SK-N-DZ (cell line): ENCODE measurements around a stretch of chr19.

RAMPAGE:
- cytosol, long total RNA = no peak
- nucleus, long total RNA = no peak
Measured at GRCh38 chr19:18387059-18387313, 1.0 kb downstream of the GDF15 start.

DNA sequence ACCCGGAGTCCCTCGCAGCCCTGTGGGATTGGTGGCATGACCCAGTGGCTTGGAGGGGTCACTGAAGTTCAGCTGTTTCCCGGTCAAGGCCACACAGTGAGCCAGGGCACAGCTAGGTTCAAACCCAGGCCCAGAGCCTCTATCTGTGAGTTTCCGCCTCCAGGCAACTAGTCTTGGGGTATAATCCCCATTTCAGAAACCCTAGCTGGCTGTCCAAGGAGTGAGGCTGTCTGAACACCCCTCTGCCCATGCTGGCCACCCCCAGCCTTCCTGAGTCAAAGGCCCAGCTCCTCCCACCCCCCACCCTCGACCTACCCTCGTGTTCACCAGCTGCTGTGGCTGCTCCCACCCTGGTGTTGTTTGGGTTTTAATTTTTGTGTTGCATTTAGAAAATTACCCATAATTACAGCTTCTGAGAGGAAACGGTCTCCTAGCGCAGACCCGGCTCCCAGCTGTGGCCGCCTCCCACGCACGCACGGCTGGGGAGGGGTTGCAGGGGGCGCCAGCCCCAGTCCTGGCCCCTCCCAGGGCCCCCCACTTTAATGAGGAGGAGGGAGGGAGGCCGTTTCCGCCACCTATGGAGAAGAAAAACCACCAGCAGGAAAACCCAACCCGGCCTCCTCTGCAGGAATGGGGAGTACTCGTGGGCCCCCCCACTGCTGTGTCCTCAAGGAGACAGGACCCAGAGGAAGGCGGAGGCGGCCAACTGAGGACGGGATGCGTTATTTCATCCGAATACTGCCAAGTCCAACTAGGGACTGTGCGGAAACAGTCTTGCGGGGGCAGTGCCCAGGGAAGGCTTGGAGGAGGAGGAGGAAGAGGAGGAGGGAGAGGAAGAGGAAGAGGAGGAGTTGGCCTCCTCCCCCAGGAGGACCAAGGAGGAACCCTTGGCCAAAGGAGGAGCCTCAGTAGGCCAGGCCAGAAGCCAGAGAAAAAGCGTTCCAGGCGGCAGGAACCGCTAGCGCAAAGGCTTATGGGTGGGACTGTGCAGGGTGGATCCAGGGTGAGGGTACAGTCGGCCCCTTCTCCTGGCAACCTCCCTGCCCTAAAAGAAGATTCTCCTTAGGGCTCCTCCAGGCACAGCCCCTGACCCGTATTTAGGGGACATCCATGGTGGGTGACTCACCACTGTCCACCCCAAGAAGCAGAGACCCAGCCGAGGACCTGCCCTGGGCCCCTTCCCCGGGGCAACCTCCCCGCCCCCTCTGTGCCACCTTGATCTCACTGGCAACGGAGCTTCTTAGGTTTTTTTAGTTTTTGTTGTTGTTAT lies 4.0 kb upstream of the SSBP4 start:
RAMPAGE:
- cytosol, long total RNA = no peak
- nucleus, long total RNA = no peak

DNA sequence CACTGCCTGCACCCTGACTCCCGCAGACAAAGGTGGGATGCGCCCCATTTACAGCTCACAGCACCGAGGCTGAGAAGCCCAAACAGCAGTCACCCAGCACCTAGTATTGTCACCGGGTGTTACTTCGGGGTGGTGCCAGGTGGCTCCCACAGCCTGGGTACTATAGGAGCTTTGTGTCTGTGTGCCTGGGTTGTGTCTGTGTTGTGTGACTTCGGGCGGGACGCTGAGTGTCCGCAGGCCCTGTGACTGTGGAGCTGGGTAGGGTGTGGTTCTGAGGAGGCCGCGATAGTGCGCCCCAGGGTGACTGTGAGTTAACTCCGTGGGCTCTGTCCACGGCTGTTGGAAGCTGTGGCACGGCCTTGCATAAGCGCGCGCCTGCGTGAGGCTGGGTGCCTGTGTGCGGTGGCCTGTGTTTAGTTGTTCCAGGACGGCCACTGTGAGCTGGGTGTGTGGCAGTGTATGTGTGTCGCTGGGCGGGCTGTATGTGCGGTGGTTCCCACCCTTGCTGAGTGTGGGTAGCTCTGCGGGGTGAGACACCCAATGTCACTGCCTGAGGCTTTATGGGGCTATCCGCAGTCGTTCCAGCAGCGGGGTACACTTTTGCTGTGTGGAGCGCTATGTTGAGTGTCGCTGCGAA lies 615 bp upstream of the SSBP4 start:
RAMPAGE:
- cytosol, long total RNA = no peak
- nucleus, long total RNA = no peak

RAMPAGE:
- cytosol, long total RNA = no peak
- nucleus, long total RNA = no peak
Measured at GRCh38 chr19:18433068-18434126, 4.5 kb downstream of the ISYNA1 start.

RAMPAGE:
- cytosol, long total RNA = no peak
- nucleus, long total RNA = no peak
Measured at GRCh38 chr19:18437781-18438017, 234 bp downstream of the ISYNA1 start.

GRCh38 chr19:18450387-18451618 lies 12.9 kb upstream of the ISYNA1 start:
RAMPAGE:
- cytosol, long total RNA = no peak
- nucleus, long total RNA = no peak

RAMPAGE:
- cytosol, long total RNA = no peak
- nucleus, long total RNA = no peak
Measured at GRCh38 chr19:18468195-18469056, 30.5 kb upstream of the ISYNA1 start.

GRCh38 chr19:18486846-18487235 lies 35.0 kb downstream of the ELL start:
RAMPAGE:
- cytosol, long total RNA = no peak
- nucleus, long total RNA = no peak

RAMPAGE:
- cytosol, long total RNA = no peak
- nucleus, long total RNA = no peak
Measured at GRCh38 chr19:18507576-18508433, 14.1 kb downstream of the ELL start.

DNA sequence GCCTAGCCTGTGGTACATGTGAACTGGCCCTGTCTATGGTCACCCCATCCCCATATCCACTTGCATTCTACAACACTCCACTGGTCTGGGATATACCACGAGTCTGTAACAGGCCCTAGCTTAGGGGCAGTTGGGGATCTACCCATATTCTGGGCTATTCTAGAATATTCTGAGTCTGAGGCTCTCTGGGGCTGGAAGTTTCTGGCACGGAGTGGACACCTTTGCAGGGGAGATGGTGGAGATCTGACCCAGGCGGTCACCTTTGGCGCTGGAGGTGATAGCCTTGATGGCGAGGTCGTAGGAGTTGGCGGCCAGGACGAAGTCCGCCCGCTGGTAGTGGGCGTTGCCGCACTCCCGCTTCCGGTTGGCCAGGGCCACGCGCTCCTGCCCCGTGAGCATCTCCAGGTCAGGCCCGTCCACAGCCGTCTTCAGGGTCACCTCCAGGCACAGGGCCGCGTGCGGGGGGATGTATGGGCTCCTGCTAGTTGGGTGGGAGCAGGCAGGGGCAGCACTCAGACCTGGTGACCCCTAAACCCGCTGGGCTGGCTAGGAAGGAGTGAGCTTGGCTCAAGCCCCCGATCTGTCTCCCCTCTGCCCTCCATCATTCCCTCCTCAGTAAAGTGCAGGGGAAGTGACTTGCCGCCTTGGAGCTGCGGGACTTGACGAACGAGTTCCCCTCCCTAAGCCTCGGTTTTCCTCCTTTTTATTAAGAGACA lies 5.3 kb downstream of the FKBP8 start:
RAMPAGE:
- cytosol, long total RNA = no peak
- nucleus, long total RNA = no peak

DNA sequence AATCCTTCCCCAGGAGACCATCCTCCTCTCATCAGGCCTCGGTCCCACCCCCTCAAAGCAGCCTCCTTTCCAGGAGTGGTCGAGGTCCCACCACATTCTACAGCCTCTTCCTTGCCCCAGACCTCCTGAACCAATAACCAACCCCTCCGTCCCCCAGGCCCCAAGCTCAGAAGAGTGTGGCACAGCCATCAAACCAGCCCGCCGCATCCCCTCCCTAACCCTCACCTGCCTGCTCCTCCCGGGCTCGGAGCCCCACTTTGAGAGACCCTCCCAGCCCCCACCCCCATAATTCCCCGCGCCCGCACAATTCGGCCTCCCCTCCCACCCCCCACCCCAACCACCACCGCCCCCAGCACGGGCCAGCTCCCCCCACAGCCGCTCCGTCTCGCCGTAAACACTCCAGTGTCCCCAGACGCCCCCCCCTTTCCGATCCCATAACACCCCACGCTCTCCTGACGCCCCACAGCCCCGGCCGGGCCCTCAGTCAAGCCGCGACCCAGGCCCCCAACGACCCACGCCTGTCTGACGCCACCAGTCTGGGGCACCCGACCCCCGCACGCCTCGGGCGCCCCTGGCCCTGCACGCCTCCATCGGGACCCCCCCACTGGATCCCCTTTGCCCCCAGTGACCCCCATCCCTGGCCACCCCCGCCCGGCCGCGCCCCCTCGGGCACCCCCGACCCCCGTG lies 567 bp downstream of the FKBP8 start:
RAMPAGE:
- cytosol, long total RNA = no peak
- nucleus, long total RNA = no peak

GRCh38 chr19:18558273-18559044 lies 789 bp downstream of the KXD1 start:
RAMPAGE:
- cytosol, long total RNA = no peak
- nucleus, long total RNA = no peak

DNA sequence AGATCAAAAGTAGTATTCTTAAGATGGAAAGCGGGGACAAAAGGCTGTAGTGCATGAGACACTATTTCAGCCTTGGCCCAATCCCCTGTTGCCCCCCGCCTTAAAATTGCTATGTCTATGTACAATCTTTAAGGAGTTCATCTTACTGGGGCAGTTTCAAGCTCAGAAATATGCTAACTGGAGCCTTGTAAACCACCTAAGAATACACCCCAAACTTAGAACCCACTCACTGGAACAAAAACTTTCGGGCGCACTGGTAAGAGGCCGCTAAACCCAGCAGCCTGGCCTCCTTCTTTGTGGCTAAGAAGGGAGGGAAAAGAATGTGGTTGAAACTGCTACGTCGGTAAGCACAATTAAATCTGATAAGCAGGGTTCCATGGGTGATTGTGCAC lies 7.0 kb downstream of the UBA52 start:
RAMPAGE:
- cytosol, long total RNA = no peak
- nucleus, long total RNA = no peak

RAMPAGE:
- cytosol, long total RNA = no peak
- nucleus, long total RNA = no peak
Measured at GRCh38 chr19:18581117-18581479, 7.5 kb upstream of the REX1BD start.

RAMPAGE:
- cytosol, long total RNA = no peak
- nucleus, long total RNA = no peak
Measured at GRCh38 chr19:18593170-18594191, 4.9 kb downstream of the REX1BD start.

DNA sequence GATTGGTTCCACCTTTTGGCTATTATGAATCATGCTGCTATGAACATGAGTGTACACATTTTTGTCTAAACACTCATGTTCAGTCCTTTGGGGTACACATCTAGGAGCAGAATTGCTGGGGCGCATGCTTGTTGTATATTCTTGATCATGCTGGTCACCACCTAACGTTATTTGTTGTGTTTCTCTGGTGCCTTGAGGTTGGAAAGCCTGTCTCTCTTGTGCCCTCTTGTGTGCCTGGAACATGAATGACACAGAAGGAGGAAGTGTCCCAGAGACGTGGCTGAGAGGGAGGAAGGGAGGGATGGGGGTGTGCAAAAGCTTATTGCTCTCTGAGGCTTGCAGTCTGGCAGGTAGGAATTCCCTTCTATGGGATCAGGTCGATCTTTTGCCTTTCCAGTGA lies 7.5 kb downstream of the KLHL26 start:
RAMPAGE:
- cytosol, long total RNA = no peak
- nucleus, long total RNA = no peak

GRCh38 chr19:18645097-18645730 lies 8.4 kb downstream of the KLHL26 start:
RAMPAGE:
- cytosol, long total RNA = no peak
- nucleus, long total RNA = no peak

RAMPAGE:
- cytosol, long total RNA = no peak
- nucleus, long total RNA = no peak
Measured at GRCh38 chr19:18648837-18649446, 12.1 kb downstream of the KLHL26 start.

DNA sequence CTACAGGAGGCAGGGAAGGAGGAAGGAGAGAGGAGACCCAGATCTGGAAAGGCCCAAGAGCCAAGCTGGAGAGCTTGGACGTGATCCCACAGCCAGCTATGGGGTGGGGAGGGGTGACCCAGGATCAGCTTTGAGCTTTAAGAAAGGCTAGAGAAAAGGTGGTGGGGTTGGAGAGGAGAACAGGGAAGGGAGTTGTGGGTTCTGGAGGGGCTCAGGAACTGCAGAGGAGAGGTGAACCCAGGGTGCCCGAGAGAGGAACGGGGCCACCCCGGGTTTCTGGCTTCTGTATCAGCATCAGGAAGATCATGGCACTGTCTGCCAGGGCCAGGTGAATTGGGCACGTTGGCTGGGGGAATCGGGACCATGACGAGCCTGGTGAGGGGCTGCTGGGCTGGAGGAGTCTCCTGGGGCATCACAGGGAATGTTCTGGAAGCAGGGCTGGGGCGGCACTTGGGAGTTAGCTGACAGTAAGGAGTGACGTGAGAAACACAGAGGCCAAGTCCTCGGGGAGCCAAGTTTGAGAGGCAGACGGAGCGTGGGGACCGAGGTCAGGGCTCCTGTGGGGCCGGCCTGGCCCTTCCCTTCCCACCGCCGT lies 24.8 kb downstream of the CRTC1 start:
RAMPAGE:
- cytosol, long total RNA = no peak
- nucleus, long total RNA = no peak

DNA sequence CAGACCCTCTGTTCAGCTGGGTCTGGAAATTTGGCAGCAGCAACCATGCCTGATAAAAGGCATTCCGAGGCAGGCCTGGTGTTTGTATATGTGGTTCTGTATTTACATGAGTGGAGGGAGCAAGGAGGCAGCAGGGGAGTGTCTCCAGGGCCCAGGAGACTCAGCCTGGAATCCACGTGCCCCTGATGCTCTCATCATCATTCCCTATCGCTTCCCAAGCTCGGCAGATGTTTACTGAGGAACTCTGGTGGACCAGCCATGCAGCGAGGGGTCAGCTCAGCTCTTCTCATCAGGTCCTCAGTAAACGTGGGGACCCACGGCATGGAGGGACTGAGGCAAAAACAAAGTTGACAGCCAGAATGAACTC lies 49.9 kb downstream of the CRTC1 start:
RAMPAGE:
- cytosol, long total RNA = no peak
- nucleus, long total RNA = no peak